HGPS cell (cell line): ENCODE measurements around a stretch of chrY.

DNA sequence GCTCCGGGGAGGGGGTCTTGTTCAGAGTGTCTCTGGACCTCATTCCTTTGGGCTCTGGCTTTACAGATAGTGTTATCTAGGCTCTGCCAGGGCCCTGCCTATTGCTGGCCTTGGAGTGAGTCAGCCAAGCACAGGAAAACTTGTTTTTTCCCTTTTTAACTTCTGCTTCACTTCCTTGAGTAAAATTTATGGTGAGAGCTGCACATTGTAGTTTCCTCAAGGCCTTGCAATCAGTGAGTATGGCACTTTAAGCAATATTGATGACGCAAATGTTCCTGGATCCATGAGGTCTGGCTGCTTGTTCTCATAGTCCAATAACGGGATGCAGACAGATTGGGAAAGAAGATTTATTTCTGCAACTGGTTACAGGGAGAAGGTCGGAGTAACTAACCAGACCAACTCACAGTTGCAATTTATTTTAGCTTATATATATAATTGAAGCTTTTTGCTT lies 457.3 kb downstream of the TGIF2LY start:
- RRBS: no CpG with 5 or more reads among the region's 4 CpGs

DNA sequence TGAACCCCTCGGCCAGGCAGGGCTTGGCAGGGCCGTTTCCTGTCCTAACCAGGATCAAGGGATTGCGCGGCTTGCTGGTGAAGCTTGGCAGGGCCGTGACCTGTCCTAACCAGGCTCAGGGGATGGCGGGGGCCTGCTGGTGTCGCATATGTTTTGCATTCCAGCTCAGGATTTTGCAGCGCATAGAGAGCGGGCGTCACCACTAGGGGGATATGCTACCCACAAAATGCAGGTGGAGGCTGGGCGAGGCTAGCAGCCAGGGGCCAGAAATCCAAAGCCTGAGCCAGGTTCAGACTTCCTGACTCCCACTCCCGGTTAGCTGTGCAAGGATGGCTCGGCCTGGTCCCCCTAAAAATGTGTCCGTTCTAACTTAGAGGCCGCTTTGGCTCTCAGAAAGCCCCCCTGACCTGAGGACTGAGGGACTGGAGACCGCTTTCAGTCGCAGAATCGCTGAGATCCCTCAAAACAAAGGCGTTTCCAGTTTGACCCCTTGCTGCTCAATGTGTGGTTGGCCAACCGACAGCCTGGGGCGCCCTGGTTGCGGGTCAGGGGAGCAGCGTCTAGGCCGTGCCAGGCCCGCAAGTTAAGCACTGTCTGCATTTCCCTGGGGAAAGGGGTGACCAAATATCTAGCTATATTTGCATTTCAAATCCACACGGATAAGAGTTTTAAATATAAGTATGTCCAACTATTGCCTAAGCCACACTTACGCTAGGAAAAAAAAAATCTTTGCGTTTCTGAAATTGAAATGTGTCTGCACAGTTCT lies 361.1 kb upstream of the AMELY start:
- RRBS: no CpG with 5 or more reads among the region's 28 CpGs

DNA sequence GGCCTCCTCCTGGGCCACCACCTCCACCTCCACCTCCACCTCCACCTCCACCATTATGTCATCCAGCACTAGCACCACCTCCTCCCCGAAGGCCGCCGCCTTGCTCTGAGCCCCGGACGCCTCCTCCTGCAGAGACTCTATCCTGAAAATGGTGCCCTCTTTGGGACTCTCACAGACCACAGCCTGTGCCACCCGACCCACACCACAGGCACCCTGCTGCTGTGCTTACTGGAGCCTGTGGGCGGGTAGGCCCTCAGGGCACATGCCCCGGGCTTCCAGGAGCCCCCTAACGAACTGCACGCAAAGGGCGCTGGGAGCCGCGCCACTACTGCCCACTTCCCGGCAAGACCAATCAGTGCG lies 541.2 kb downstream of the TSPY10 start:
- RRBS: 87% methylated on average over 8 of the region's 15 CpGs

DNA sequence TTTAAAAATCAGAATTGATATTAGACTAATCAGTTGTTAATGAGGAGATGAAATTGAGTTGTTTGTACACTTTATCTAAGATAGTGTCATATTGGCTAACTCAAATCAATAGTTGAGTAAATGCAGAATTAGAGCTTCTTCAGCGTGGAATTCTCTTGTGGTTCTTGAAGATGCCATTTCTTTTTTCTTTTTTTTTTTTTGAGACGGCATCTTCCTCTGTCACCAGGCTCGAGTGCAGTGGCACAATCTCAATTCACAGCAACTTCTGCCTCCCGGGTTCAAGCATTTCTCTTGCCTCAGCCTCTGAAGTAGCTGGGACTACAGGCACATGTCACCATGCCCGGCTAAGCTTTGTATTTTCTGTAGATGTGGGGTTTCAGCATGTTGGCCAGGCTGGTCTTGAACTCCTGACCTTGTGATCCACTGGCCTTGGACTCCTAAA lies 1584.1 kb upstream of the USP9Y start:
- RRBS: no CpG with 5 or more reads among the region's 5 CpGs

DNA sequence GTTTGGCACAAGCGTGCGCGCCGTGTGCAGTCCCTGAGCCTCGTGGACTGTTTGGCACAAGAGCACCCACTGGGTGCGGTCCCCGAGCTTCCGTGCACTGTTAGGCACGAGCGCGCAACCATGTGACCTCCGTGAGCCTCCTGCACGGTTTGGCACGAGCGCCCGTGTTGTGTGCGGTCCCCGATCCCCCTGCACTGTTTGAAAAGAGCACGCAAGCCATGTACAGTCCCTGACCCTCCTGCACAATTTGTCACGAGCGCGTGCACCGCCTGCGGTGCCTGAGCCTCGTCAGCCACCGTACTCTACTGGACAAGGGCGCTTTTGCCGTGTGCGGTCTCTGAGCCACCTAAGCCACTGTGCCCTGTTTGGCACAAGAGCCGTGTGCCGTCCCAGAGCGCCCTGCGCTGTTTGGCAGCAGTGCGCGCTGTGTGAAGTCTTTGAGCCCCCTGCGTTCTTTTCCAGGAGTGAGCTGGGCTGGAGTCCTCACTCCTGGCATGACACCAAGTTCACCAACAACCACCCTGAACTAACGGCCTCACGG lies 163.7 kb upstream of the USP9Y start:
- RRBS: no CpG with 5 or more reads among the region's 38 CpGs

DNA sequence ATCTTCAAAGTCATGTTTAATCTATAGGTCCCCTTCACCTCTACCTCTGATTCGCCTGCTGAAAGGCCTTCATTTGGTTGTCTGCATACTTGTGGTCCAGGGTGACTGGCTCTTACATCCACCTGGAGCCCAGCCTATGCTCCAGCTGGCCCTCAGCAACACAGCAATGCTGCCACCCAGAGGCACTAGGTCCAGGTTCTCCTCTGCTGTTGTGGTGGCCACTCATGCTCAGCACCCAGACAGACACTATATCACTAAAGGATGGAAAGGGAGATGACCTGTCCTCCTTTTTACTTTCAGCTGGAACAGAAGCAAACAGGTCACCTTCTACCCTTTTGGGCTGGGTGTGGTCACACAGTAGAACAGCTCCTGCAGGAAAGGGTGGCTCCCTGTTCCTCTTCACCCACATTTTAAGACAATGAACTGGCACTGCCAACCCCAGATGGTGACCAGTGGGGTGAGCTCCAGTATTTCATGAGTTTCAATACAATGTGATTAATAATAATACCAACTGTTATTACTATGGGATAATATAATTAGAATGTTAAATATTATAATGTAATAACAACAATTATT lies 242.4 kb upstream of the HSFY2 start:
- RRBS: no CpG with 5 or more reads among the region's 1 CpG

DNA sequence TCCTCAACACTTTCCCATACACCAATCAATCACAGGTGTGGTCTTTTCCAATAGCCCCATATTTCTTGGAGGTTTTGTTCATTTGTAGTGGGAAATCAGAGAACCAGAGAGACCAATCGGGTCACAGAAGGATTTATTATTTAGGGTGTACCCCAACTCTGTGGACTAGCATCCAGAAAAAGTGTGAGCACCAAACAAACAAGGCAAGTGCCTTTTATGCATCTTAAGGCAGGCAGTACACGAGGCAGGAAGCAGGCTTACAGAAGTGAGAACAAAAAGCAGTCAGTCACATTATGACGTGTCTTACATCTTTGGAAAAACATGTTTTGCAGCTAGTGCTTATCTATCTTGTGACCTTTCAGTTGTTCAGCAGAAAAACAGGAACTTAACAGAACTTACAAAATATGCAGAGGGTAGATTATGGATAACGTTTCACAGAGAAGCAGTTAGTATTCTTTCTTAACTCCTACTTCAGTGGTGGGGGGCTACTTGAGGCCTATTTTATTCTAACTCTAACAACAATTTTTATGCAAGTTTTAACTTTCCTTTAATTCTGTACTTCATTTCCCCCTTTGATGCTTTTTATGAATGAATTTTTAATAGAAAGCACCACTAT lies 270.9 kb upstream of the RBMY1B start:
- RRBS: no CpG with 5 or more reads among the region's 4 CpGs